Occipital lobe (tissue), 2 donors: ENCODE results near the gene RAP1GAP.

DNA sequence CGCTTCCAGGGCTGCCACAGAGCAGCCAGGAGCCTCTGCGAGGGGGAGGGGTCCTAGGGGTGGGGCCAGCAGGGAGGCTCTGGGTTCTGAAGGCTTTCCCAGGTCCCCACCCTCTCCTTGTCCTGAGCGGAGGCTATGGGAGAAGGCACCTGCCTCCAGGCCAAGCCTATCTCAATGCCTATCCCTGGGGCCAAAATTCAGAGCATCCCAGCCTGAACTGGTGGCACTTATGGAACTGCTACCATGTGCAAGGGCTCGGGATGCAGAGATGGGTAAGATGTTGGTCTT lies 38.9 kb downstream of the ALPL start:
- RAMPAGE, long total RNA: no peak

DNA sequence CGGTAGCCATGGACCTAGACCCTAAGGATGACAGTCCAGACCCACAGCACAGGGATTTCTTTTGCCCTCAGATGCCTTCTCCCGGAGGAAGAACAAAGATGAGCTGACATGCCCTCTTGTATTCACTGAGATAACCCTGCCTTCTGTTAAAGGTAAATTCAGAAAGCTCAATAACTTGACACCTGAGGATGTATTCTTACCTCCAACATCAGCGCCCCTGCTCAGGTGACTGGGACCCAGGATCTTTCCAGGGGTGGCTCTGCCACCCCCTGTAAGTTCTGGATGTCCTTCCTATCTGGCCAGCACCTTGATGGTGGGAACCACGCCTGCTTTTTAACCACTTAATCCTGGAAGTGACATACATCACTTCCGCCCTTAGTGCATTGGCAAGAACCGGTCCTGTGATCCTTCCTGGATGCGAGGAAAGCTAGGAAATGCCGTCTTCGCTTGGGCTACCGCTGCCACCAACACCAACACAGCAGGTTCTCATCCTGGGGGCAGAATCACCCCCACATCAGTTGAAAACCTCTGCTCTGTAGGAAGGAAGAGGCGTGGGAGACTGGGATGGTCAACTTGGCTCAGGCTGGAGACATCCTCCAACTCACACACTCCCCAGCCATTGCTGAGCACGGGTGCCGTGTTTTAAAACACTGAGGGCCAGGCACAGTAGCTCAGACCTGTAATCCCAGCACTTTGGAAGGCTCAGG lies 74.7 kb downstream of the ALPL start:
- RAMPAGE, long total RNA: no peak

GRCh38 chr1:21623400-21624045 lies 45.6 kb downstream of the RAP1GAP start:
- RAMPAGE, long total RNA: no peak

- RAMPAGE, long total RNA: no peak
Measured at GRCh38 chr1:21669202-21669718, at the start of gene RAP1GAP. Gene RAP1GAP, minus strand, starts transcription at chr1:21669357.

GRCh38 chr1:21852149-21853031 lies 40.3 kb downstream of the LDLRAD2 start:
- RAMPAGE, long total RNA: no peak

GRCh38 chr1:21895978-21896375 lies 41.1 kb downstream of the HSPG2 start:
- RAMPAGE, long total RNA: no peak

GRCh38 chr1:21909490-21910492 lies 27.3 kb downstream of the HSPG2 start:
- RAMPAGE, long total RNA: no peak

DNA sequence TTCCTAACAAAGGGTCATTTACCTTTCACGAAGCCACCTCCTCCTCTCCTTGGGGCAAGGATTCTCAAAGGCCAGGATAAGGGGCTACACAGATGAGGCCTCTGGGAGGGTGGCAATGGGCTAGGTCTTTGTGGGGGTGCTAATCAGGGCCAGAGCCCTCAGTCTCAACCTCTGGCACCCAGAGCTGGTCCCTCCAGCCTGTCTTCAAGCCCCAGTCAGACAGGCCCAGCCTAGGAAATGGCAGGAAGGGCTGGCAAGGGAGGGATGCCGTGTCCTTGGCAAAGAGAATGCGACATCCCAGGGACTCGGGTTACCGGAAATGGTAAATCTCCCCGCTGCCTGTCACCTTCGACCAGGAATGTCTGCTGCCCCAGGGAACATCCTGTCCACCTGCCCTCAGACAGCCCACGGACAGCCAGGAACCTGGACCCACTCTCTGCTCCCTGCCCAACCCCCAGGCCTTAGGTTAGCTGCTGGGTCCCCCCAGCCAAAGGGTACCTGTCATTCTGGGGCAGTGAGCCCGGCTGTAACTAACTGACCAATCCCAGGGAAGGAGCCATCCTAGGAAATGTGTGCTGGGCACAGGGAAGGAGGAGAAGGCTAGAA lies 23.9 kb downstream of the HSPG2 start:
- RAMPAGE, long total RNA: no peak

DNA sequence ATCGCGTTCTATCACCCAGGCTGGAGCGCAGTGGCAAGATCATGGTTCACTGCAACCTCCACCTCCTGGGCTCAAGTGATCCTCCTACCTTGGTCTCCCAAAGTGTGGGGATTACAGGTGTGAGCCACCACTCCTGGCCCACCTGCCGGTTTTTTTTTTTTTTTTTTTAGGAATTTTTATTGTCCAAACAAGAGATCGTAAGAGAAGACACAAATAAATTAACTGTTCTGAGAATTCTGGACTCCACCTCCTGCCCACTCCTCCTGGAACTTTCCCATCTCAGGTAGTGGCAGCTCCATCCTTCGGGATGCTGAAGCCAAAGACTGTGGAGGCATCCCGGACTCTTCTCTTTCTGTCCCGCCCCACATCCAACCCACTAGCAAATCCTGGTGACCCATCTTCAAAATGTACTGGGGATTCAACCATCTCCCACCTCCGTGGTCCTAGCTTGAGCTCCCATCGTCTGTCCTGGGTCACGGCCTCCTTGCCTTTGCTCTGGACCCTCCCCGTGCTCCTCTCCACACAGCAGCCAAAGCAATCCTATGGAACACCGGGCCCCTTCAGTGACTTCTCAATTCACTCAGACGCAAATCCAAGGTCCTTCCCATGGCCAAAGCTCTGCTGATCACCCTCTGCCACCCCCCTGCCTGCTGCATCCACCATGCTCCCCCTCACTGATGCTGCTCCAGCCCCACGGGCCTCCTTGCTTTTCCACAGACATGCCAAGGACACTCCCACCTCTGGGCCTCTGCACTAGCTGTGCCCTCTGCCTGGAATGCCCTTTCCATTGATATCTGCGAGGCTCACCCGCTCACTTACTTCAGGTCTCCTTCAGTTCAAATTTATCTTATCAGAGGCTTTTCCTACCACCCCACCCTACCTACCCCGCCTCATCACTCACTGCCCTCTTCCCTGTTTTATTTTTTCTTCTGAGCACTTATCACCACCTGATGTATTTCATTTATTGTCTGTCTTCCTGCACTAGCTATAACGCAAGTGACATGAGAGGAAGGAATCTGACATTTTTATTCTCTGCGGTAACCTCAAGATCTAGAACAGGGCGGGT lies 7.3 kb downstream of the HSPG2 start:
- RAMPAGE, long total RNA: no peak

- RAMPAGE, long total RNA: no peak
Measured at GRCh38 chr1:21935427-21936509, 1.3 kb downstream of the HSPG2 start.

- RAMPAGE, long total RNA: no peak
Measured at GRCh38 chr1:21936771-21937002, 423 bp downstream of the HSPG2 start.

DNA sequence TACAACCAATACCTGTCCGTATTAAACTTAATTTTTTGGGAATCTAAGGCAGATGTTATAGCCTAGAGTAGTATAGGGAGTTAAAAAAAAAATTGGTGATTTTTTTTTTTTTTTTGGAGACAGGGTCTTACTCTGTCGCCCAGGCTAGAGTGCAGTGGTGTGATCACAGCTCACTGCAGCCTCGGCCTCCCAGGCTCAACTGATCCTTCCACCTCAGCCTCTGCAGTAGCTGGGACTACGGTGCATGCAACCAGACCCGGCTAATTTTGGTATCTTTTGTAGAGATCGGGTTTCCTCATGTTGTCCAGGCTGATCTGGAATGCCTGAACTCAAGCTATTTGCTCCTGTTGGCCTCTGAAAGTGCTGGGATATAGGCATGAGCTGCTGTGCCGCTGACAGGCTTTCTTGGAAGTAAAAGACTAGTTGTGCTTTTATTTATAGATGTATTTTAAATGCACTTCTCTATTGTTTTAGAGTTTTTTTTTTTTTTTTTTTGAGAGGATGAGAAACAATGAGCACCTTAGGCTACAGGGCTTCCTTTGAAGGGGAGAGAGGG lies 3.0 kb downstream of the CDC42 start:
- RAMPAGE, long total RNA: no peak

DNA sequence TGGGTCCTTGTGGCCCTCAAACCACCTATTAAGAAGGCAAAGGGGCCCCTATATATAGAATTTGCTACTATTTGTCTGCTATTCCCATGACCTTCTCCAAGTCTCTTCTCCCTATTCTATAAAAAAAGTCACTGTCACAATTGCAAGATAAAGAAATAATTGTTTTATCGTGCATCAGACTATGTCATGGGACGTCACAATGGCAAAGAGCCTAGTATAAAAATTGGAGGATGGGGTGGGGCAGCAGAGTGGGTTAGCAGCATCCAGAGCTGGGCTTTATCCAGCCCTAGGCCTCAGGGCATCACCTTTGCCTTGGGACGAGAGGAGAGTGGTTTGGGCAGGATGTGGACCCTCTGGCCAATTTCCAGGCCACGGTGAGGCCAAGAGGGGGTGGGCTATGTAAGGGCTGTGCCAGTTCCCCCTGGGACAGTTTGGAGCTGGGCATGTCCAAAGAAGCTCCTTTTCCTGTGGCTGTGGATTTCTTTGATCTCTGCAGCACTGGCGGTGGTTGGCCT lies 25.7 kb downstream of the WNT4 start:
- RAMPAGE, long total RNA: no peak

DNA sequence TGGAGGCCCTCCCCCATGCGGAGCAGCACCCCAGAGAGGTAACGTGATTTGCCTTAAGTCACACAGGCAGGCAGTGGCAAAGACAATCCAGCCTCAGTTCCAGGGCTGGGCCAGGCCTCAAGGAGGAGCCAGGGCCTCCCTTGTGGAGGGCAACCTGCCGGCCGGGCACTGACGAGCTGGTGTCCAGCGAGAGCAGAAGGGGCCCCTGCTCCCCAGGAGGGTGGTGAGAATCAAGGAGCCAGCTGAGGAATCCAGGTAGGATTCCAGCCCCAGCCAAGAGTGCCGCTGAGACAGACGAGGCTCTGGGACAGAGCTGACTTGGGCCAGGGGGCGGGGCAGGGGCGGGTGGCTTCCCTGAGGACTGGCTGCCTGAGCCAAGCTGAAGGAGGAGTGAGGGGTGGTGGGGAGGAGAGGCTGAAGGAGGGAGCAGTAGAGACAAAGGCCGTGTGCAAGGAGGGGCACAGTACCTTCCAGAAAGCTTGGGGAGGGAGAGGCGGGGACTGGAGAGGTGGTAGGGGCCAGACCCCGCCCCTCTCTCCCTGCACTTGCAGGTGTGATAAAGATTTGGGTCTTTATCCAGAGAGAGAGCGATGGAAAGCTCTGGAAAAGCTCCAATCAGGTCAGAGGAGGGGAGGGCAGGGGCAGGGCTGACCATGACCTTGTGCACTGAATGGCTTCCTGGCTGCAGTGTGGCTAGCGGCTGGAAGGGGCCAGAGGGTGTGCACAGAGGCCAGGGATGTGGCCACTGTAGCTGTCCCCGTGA lies 7.0 kb upstream of the EPHA8 start:
- RAMPAGE, long total RNA: no peak

DNA sequence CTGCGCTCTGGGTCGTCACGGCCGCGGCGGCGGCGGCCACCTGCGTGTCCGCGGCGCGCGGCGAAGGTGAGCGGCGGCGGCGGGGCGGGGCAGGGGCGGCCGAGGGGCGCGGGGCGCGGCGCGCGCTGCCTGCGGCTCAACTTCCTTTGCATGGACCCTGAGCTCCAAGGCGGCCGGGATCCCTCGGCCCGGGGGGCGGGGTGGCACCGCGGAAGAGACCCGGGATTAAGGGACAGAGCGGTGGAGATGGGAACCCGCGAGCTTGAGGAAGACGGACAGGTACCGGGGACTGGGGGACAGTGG lies 326 bp downstream of the EPHA8 start:
- RAMPAGE, long total RNA: no peak

- RAMPAGE, long total RNA: no peak
Measured at GRCh38 chr1:22567368-22567813, 4.1 kb downstream of the EPHA8 start.

- RAMPAGE, long total RNA: no peak
Measured at GRCh38 chr1:22637370-22637780, 947 bp downstream of the C1QA start.

- RAMPAGE, long total RNA: no peak
Measured at GRCh38 chr1:22639201-22639846, 2.9 kb downstream of the C1QA start.

GRCh38 chr1:22645776-22646508 lies 2.5 kb downstream of the C1QC start:
- RAMPAGE, long total RNA: no peak

- RAMPAGE, long total RNA: no peak
Measured at GRCh38 chr1:22647420-22647841, 4.0 kb downstream of the C1QC start.